Mesenchymal stem cell of adipose (primary cell): ENCODE measurements around the gene RRP1B.

DNA sequence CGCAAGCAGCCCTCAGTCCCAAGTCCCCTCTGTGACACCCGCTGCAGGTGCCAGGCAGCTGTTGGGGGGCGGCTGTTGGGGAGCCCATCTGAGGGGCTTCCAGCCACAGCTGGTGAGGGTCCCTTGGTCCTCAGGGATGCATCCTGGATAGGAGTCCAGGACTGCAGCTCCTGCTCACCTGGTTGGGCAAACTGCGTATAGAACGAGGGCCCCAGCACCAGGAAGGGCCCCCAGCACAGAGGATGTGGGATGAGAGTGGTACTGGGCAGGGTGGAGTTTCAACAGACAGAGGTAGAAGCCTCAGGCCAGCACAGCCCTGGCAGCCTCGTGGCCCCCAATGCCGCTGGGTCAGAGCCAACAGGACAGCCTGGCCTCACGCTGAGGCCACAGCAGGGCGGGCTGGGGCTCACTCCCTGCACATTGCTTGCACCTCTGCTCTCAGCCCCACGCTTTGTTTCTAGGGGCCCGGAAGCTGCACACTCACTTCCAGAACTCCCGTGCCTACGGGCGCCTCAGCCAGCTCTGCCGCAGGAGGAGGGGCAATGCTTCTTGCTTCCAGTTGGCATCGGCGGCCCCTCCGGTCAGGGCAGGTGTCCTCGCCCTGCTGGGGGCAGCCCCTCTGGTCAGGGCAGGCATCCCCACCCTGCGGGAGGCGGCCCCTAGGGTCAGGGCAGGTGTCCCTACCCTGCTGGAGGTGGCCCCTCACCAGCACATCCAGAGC lies 73.0 kb downstream of the SIK1 start:
- CAGE, long polyA plus RNA = no peak

- CAGE, long polyA plus RNA = no peak
Observed at GRCh38 chr21:43360852-43362130, 65.6 kb downstream of the SIK1 start.

DNA sequence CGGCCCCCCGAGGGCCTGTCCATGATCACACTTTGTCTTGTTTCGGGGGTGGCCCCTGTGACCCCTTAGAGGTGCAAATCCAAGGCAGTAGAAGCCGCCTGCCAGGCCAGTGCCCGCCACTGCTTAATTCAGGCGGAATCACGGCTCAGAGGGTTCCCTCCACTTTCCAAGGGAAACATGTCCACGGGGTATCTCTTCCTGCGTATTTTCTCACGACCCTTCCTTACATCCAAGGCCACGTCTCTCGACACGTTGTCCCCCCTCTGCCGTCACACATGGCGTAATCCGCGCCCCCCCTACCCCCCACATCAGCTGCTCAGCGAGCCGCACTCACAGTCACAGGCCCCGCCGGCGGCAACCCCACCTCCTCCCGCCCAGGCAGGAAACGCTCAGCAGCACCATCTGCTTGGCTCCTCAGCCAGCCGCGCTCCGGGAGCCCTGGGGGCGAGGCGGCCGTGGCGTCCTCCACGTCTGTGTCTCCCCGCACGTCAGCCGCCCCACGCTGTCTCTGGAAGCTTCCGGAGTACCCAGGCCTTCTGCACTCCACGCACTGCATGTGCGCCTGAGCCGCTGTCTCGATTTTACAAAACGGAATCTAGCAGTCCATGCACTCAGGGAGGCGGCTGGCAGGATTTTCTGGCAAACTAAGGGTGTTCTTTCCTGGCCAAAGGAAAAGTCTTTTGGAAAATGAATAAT lies 64.7 kb downstream of the SIK1 start:
- CAGE, long polyA plus RNA = no peak

GRCh38 chr21:43369107-43369623 lies 57.8 kb downstream of the SIK1 start:
- CAGE, long polyA plus RNA = no peak

DNA sequence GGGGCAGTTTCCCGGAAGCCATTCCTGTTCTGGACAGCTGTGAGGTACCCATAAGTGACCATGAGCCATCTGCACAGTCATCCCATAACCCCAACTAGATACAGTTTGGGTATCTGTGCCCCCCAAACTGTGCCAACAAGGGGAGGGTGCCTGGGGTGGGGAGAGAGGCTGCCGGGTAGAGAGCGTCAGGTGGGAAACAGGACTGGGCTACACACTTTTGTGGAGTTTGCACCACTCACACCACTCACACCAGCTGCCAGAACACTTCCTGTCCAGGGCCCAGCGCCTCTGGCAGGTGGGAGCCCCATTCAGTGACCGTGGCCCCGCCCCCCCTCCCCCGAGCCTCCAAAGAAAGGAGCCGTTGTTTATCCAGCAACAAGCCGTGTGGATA lies 44.1 kb downstream of the SIK1 start:
- CAGE, long polyA plus RNA = no peak

GRCh38 chr21:43619341-43619810 lies 39.9 kb downstream of the HSF2BP start:
- CAGE, long polyA plus RNA = no peak

DNA sequence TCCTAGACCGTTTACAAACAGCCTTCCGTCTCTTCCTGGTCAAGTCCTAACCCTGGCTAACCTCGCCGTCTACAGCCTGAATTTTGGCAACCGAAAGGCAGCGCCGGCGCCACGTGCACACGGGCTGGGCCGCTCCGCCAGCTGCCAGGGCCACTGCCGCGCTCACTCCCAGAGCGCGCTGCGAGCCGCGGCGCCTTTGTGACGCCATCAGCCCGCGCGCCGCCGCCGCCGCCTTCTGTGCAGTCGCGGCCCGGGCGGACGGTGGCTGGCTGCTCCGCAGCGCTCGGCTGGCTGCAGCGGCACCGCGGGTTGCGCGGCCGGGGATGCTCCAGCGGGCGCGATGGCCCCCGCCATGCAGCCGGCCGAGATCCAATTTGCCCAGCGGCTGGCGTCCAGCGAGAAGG lies at the start of gene RRP1B:
Gene RRP1B (plus strand): TSS at position 236 of the 404 bp plus-strand sequence.
- CAGE, long polyA plus RNA = no peak

DNA sequence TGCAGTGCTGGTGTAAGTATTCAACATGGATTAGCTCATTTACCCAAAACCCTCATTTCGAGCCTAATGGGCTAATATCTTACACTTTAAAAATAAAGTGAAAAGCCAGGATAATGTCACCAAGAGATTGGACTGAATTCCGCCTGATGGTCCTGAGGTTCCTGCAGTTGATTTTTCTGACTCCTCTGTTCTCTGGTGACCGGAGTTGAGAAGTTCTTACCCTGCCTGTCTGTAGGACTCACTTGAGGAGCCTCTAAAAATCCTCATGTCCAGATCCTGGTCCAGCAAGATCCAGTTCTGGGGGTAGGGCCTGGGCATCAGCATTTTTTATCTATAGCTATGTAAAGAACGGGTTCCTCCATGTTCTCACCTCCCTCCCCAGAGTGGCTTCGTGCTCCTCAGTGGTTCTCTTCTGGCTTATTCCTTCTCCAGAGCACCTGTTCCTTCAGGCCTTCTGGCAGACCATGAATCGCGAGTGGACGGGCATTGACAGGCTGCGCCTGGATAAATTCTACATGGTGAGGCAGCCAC lies 3.6 kb downstream of the RRP1 start:
- CAGE, long polyA plus RNA = no peak

DNA sequence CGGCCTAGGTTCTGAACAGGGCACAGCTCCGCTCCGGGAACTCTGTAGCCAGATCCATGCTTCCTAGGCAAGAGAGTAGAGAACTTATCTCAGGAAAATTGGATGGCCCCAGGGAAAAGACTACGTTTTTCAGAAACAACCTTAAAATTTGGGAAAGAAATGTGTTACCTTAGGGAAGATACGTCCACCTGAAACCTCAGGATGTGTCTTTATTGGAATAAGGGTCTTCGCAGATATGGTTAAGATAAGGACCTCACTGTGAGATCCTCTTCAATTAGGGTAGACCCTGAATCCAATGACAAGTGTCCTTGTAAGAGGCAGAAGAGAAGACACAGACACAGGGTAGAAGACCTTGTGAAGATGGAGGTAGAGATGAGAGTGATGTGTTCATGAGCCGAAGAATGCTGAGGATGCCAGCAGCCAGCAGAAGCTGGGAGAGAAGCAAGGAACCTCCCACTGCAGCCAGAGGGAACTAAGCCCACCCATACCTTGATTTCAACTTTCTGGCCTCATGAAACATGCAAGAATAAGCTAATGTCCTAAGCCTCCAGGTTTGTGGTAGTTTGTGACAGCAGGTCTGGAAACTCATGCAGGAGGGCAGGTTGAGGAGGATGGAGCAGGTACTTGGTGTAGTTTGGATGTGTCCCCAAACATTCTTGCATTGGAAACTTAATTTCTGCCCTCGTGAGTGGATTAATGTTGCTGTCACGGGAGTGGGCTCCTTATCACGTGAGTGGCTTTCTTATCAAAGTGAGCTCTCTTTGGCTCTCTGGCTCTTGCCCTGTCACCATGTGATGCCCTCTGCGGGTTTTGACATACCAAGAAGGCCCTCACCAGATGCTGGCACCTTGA lies 22.6 kb downstream of the TRAPPC10 start:
- CAGE, long polyA plus RNA = no peak

GRCh38 chr21:44054422-44055353 lies 42.6 kb downstream of the TRAPPC10 start:
- CAGE, long polyA plus RNA = no peak

GRCh38 chr21:44072956-44073594 lies 34.1 kb upstream of the PWP2 start:
- CAGE, long polyA plus RNA = no peak

DNA sequence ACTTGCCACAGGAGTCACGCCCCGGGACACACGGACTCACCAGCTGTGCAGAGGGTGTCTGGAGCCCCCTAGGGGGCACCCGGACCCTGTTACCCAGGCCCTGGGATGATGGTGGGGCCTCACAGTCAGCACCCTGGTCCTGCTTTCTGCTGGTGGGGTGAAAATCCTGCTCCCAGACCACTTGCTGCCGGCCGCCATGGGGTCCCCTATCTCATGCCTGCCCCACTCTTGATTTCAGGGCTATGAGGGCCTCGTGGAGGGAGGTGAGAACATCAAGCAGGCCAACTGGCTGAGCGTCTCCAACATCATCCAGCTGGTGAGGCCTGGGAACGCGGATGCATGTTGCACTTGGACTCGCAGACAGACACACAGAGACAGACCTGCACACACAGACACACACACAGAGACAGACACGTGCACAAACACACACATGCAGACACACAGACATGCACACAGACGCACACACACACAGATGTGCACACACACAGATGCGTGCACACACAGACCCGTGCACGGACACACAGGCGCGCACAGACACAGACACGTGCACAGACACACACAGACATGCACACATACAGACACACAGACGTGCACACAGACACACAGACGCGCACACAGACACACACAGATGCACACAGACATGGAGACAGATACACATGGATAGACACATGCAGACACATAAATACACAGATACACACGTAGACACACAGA lies 11.1 kb downstream of the PFKL start:
- CAGE, long polyA plus RNA = no peak

DNA sequence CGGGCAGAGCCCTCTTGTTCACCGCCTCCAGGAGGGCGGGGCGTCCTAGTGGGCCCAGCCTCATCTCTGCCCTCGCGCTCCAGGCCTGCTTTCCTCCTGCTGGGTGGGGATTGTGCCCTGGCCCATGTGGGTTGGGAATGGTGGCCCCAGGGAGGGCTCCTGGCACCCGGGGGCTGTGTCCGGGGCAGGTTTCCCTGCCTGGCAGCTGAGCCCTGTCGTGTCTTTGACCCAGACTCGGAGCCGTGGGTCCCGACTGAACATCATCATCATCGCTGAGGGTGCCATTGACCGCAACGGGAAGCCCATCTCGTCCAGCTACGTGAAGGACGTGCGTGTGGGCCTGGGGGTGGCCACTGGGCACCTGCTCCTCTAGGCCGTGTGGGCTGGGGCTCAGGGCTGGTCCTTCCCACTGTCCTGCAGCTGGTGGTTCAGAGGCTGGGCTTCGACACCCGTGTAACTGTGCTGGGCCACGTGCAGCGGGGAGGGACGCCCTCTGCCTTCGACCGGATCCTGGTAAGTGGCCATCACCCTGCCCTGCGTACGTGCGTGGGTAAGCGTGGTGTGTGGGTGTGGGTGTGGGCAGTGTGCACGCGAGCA lies 16.3 kb downstream of the PFKL start:
- CAGE, long polyA plus RNA = no peak

DNA sequence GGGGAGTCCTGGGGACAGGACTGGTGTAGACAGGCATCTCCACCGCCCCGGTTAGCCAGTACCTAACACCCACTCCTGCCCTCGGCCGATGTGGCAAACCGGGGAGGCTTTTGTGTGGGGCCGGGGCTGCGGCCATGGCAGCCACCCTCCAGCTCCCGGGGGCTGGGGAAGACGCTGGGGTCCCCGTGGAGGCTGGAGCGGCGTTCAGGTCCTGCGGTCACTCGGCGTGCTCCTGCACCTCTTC lies 9.3 kb downstream of the CFAP410 start:
- CAGE, long polyA plus RNA = no peak

DNA sequence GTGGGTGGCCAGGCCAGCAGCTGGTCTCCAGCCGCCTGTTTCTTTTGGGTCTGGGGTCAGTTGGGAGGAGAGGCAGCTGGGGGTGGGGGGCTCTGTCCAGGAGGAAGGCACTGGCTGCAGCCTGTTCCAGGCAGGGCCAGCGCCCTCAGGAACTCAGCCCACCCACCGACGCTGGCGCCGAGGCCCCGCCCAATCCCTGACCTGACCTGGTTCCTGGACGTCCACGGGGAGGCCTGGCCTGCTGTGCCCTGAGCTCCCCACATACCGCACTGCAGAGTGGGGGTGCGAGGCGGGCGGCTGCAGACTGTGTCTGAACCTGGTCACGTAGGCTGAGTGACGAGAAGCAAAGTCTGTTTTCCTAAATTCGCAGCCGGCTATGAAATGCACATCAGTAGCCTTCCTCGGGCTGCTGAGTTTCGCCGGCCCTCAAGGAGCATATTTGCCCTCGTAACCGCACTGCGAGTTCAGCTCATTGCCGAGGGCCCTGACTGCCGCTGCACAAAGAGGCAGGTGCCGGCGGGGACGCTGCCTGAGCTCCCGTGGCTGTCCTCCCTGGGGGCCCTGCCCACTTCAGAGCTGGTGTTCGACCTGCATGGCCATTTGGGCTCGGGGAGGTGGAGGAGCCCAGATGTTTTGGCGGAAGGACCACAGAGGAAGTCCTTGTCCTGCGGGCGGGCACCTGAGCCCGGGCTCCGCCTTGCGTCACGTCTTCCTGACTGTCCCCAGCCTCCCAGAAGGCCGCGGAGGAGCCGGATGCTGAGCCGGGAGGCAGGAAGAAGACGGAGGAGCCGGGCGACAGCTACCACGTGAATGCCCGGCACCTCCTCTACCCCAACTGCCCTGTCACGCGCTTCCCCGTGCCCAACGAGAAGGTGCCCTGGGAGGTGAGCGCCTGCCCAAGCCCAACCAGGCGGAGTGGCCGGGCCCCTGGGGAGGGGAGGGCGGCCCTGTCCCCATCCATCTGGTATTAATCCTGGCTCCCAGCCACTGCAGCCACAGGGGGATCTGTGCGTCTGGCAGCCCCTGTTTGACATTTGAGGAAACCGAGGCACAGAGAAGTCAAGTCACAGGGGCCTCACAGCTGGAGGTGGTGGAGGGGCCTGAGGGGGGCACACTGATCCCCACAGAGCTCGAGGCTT lies 30.0 kb upstream of the LRRC3 start:
- CAGE, long polyA plus RNA = no peak

GRCh38 chr21:44438808-44439259 lies 16.5 kb upstream of the LRRC3 start:
- CAGE, long polyA plus RNA = no peak

GRCh38 chr21:44592976-44593690 lies 828 bp upstream of the KRTAP10-6 start:
- CAGE, long polyA plus RNA = no peak

- CAGE, long polyA plus RNA = no peak
Observed at GRCh38 chr21:44696757-44697079, 254 bp upstream of the KRTAP10-12 start.

GRCh38 chr21:44722960-44724062 lies 11.9 kb upstream of the TSPEAR start:
- CAGE, long polyA plus RNA = no peak

- CAGE, long polyA plus RNA = no peak
Observed at GRCh38 chr21:44850089-44850828, 23.2 kb downstream of the PTTG1IP start.